ENCODE results near the genes GALNT2 and ARV1.

- PRO-cap, 8 experiments: no peak in any of the 8 experiments
These were observed 32.2 kb upstream of the RAB4A start for GRCh38 chr1:229238575-229239150.

- PRO-cap, 8 experiments: no peak in any of the 8 experiments
These were observed 2.9 kb downstream of the RAB4A start for GRCh38 chr1:229273663-229274419.

- PRO-cap, 8 experiments: no peak in any of the 8 experiments
These were observed 12.9 kb downstream of the CCSAP start for GRCh38 chr1:229329831-229330480.

DNA sequence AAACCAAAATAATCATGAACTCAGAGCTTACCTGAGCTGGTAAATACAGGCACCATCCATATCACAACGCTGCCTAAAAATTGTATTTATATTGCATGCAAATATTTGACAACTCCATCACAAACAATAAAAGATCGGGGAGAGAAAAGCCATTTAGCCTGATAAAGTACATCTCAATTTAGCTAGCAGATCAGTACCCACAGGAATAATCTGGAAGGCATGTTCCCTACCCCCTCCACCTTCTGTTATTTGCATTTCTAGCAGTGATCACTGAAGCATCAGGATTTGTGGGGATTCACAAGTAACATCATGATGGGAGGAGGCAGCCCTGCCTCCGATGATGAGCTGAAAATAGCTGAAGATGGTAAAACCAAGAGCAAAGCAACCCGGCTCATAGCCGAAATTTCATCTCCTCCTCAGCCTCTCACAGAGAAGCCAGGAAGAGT is 2.5 kb downstream of the CCSAP start:
- PRO-cap, 8 experiments: no peak in any of the 8 experiments

DNA sequence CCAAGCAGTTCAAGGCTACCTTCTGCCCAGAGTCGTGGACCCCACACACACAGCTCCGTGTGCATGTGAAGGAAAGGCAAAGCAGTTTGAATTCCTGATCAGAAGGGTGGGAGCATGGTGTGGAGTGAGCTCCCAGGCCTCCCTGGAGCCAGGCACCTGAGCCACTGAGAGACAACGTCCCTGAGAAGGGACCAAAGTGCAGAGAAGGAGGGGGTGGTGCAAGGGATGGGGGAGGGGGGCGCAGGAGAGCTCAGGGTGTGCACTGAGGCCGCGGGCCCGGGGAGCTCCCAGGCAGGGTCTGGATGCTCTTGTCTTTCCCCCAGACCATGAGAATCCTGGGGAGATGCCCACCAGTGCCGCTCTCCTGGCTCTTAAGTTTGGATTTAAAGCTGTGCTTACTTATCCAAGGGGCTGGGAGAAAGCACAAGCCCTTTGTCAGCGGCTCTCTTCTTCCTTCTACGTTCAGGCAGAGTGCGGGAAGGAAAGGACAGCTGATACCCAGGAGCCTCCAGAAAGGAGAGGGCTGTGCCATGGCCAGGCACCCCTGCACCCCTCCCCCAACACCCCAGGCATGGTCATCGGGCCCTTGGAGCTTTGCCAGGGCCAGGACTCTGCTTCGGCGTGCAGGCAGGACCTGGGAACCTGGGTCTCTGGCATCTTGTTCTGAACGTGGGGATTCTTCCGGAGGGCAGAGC is 24.1 kb downstream of the ACTA1 start:
- PRO-cap, 8 experiments: no peak in any of the 8 experiments

- PRO-cap, 8 experiments: peak in 1 of 8 experiments; most common minus-strand start chr1:229487051 (in 1)
These were observed 21.4 kb downstream of the NUP133 start for GRCh38 chr1:229486611-229487315.

DNA sequence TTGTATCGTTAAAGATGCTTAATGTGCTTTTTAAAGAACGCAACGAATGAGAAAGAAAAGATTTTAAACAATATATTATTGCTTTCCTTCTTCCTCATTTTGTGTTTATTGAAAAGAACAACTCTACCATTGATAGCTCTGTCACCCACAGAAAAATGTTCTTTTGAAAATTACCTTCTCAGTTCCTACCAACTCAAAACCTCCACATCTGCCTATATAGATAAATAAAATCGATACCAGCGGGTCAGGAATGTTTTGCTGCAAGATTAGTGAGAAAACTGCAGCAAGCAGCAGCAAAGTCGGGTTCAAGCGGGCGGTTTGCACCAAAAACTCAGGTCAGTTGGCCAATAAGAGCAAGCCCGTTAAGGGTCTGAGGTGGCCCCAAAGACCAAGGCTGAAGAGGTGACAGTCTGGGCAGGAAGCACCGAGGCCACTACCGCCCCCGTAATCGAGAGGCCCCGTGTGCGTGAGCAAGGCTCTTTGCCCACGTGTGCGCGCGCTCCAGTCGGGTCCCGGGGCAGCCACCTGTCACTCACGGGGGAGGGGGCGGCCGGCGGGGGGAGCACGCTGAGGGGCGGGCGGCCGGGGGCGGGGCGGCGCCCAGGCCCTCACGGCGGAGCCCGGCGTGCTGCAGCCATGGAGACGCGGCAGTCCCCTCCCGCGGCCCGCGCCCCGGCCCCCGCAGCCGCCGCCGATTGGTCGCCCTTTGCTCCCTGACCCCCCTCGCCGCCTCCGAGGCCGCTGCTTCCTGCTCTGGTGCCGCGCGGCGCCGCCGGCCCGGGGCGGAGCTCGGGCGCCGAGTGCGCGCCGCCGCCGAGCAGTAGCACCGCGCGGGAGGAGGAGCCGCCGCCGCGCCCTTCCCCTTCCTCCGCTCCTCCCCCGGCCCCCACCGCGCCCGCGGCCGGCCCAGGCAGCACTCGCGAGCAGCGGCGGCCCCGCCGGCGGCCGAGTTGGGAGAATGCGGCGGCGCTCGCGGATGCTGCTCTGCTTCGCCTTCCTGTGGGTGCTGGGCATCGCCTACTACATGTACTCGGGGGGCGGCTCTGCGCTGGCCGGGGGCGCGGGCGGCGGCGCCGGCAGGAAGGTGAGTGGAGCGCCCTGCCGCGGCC is at the start of gene GALNT2:
Gene GALNT2 (plus strand): TSS at position 916 of the 1,109 bp plus-strand sequence.
- PRO-cap, 8 experiments: peak in 8 of 8 experiments; most common plus-strand start position 948 of the sequence (in 8); most common minus-strand start position 435 of the sequence (in 4)

DNA sequence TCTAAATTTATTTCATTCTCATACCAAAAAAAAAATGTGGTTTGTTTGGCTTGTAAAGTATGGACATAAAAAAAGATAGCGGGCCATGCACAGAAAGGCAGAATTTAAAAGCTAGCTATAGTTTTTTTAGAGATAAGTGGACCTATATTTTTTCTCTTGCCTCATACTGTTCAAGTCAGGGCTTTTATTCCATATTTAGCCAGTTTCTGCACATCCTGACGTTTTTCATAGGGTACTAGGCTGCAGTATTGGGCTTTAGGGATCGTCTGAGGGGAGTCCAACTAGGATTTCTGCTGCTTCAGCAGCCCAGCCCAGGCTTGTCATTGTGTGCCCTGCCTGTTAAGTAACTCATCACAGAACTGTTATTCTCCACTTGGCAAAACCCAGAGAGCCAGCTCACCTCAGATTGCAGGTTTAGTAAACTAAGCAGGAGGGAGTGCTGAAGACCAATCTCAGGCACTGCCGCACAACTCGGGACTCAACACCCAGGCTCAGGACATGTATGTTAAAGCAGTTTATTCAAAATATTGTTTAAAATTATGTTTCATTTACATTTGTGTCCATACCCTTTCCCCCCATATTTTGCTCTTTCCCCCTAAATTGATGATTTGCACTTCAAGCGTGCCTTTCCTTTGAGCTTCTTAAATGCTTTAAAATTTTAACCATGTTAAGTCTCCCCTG is 2.8 kb downstream of the GALNT2 start:
- PRO-cap, 8 experiments: no peak in any of the 8 experiments

DNA sequence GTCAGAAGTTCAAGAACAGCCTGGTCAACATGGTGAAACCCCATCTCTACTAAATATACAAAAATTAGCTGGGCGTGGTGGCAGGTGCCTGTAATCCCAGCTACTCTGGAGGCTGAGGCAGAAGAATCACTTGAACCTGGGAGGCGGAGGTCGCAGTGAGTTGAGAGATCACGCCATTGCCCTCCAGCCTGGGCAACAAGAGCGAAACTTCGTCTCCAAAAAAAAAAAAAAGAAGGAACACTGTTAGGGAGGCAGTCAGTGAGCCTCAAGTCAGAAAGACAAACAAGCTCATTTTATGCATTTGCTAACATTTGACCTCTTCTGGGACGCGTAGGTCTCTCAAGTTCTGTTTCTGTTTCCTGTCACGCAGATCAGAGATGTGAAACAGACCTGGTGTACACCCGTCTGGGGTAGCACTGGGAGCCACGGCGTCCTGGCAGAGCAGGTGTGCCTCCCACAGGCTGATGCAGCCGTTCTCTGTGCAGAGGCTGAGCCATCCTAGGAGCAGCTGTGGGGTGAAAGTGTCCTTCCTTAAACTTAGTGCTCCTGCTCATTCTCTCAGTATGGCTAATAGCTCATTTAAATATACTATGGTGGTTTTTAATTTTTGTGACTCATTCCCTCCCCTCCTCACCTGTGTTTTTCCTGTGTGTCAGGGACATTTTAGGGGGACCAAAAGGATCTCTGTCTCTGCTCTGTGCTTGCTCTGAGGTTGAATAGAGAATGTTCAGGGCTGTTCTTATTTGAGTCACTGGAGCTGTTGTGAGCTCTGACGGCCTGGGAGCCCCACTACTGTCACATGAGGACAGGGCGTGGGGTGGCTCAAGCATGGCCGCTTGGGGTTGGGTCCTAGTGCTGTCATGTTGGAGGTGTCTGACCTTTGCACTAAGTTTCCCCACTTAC is 42.8 kb downstream of the GALNT2 start:
- PRO-cap, 8 experiments: no peak in any of the 8 experiments

DNA sequence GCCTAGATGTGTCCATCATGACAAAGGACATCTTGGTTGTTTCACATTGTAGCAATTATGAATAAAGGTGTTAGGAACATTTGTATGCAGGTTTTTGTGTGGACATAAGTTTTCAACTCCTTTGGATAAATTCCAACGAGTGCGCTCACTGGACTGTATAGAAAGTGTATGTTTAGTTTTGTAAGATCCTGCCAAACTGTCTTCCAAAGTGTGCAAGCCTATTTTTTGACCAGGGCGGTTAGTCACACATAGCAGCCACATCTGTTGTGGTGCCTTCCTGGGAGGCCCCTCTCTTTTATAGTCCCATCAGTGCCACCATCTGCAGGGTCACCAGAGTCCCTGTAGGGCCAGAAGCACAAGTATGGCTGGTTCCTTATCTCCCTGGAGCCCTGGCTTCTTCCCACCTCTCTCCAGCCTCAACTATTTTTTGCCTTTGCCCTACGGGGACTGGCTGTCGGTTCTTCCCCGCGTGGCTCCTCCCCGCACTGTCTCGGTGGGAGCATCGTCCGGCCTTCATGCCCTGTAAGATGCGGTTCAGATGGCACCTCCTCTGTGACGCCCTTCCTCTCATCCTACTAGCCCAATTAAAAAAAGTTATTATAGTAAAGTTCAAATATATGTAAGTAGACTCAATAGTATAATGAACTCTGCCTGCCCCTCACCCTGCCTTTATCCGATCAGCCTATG is 51.3 kb downstream of the GALNT2 start:
- PRO-cap, 8 experiments: no peak in any of the 8 experiments

- PRO-cap, 8 experiments: no peak in any of the 8 experiments
These were observed 77.0 kb downstream of the GALNT2 start for GRCh38 chr1:230144024-230144502.

DNA sequence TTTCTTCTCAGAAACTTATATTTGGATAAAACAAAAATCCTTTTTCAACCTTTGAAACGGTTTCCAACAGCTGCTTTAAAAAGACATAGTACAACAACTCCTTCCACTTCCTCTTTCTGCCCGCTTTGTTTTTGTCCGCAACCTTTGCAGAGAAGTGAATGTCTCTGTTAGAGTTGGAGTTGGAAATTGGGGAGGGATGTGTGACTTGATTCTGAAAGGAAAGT is 83.2 kb downstream of the GALNT2 start:
- PRO-cap, 8 experiments: no peak in any of the 8 experiments

- PRO-cap, 8 experiments: no peak in any of the 8 experiments
These were observed 123.9 kb downstream of the GALNT2 start for GRCh38 chr1:230190773-230191556.

GRCh38 chr1:230248456-230248923 is 177.6 kb downstream of the PGBD5 start:
- PRO-cap, 8 experiments: no peak in any of the 8 experiments

DNA sequence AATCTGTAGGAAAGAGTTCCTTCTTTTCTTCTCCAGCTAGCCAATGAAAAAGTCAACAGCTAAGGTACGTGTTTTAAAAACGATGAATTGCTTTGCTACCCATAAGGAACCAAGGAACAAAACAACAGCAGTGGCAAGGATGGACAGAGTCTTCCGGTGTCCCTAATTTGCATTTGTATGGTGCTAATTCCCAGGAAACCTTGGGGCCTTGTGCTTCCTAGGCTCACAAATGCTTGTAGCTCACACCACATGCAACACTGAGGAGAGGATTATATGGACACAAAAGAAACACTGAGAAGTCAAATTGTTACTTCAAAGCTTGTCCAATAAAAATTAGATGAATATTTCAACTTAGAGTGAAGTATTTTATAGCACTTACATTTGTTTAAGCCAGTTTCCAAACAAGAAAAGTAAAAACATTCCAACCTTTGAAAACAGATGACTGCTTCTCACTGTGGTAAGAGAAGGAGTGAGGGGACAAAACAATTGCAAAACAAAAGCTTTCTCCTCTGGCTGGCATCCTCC is 1.9 kb upstream of the PGBD5 start:
- PRO-cap, 8 experiments: no peak in any of the 8 experiments

- PRO-cap, 8 experiments: no peak in any of the 8 experiments
These were observed 32.3 kb downstream of the AGT start for GRCh38 chr1:230681388-230682185.

DNA sequence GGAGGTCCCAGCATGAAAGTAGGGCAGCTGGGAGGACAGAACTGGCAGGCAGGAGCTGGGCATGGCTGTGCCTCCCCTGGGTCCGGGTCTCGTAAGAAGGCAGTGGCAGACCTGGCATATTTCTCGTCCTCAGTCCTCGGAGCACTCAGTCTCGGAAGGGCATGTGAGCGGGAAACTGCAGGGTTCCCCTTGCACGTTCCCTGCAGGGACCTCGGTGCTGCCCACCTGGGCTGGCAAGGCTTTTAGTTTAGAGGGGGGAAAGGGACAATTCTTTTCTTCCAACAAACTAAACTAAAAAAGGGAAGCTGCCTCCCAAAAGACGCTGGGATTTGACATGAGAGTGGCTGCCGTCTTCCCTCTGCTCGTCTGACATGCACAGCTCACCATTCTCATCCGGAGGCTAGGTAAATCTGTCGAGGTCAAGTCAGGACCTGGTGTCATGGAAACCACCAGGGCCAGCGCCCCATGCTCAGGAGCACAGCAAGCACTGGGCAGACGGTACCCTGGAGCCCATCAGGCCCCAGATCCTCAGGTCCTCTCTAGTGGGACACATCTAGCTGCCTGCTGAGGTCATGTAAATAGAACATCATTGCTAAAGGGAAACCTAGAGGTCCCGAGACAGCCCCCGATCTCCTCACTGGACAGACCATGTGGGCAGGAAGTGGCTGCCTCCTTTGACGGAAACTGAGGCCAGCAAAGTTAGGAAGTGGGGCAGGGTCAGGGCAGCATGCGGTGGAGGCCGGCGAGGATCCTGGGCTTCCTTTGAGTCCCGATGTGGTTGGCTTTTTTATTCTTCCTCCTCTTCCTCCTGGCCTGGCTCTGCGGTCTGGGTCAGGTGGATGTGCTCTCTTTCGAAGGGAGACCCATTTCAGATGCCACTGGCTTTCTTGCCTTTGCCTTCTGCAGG is 6.2 kb downstream of the AGT start:
- PRO-cap, 8 experiments: no peak in any of the 8 experiments

DNA sequence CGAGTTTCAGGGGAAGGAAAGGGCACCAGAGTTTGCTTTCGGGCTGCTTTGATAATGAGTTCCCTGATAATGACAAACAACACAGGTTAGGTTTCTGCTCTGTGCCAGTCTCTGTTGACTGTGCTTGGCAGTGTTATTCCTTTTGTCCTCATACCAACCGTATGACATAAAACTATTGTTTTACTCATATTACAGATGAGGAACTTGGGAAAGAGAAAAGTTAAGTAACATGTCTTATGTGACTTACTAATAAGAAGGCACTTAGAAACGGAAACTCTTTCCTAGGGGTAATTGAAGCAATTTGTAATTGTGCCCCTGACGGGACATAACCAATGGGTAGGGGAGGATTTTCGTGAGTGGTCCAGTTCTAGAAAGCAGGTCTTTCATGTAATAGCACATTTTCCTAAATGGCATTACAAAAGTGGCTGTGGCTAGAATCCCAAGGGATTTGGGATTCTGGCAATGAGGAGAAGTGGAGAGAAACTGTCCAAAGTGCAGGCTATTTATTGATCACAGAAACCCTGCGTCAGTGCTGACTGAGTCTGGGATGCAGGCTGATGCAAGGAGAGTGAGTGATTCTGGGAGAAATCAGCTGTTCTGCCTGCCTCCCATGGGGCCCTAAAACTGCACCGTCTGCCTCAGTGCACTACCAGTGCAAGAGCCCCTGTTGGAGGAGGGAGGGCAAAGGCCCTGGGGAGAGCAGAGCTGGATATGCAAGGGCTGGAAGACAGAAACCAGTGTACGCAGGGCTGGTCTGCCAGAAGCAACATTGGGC is 42.8 kb downstream of the C1orf198 start:
- PRO-cap, 8 experiments: no peak in any of the 8 experiments

GRCh38 chr1:230958150-230958816 is 20.4 kb downstream of the TTC13 start:
- PRO-cap, 8 experiments: no peak in any of the 8 experiments

DNA sequence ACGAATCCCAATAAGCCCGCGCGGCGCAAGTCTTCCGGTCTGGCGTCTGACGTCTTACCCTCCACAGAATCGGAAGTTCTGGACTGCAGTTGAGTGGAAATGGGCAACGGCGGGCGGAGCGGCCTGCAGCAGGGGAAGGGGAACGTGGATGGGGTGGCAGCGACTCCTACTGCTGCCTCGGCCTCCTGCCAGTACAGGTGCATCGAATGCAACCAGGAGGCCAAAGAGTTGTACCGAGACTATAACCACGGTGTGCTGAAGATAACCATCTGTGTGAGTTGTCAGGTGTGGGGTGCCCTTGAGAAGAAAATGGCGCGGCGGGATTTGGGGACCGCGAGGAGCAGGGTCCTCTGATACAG is at the start of gene ARV1:
Gene ARV1 (plus strand): TSS at position 88 of the 359 bp plus-strand sequence.
- PRO-cap, 8 experiments: peak in 8 of 8 experiments; most common plus-strand start position 88 of the sequence (in 8)

Measured in peripheral blood mononuclear cell (primary cell).